ENCODE results near the genes PRRT1B and TTF1.

- PRO-cap: no peak
These were observed 35.0 kb upstream of the POMT1 start for GRCh38 chr9:131467448-131468346.

GRCh38 chr9:131496076-131497108, 6.3 kb upstream of the POMT1 start:
- PRO-cap: no peak

- PRO-cap: bidirectional peak, plus-strand start at chr9:131545520, minus-strand start at chr9:131545456
These were observed at the start of gene PRRT1B for GRCh38 chr9:131545147-131545887. PRRT1B (plus strand) TSS chr9:131545523.

DNA sequence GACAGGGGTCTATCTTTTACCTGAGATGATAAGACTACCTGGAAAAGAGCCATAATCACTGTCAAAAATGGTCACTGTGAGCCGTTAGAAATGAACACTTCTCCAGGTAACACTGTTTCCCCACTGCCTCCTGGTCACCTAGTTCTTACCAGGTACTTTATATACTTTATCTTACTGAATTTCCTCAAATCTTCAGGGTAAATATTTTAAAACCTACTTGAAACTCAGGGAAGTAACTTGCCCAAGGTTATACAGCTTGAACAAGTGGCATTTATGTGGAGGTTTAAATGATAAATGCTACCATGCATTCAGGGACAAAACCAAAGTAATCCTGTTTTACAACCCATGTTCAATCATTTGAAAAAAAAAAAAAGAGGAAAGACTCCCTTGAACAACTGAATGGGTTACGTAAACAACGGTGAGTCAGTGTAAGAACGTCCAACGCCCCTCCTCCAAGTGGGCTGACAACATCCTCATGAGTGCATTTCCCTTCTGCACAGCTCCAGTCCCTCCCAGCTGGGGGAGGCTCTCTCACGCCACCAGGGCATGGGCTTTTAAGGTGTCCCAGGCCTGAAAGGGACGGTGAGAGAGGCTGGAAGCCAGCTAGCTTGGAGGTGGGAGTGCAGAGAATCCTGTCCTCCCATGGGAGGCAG, 89.9 kb downstream of the PRRT1B start:
- PRO-cap: bidirectional peak, plus-strand start at position 582 of the sequence, minus-strand start at position 359 of the sequence

DNA sequence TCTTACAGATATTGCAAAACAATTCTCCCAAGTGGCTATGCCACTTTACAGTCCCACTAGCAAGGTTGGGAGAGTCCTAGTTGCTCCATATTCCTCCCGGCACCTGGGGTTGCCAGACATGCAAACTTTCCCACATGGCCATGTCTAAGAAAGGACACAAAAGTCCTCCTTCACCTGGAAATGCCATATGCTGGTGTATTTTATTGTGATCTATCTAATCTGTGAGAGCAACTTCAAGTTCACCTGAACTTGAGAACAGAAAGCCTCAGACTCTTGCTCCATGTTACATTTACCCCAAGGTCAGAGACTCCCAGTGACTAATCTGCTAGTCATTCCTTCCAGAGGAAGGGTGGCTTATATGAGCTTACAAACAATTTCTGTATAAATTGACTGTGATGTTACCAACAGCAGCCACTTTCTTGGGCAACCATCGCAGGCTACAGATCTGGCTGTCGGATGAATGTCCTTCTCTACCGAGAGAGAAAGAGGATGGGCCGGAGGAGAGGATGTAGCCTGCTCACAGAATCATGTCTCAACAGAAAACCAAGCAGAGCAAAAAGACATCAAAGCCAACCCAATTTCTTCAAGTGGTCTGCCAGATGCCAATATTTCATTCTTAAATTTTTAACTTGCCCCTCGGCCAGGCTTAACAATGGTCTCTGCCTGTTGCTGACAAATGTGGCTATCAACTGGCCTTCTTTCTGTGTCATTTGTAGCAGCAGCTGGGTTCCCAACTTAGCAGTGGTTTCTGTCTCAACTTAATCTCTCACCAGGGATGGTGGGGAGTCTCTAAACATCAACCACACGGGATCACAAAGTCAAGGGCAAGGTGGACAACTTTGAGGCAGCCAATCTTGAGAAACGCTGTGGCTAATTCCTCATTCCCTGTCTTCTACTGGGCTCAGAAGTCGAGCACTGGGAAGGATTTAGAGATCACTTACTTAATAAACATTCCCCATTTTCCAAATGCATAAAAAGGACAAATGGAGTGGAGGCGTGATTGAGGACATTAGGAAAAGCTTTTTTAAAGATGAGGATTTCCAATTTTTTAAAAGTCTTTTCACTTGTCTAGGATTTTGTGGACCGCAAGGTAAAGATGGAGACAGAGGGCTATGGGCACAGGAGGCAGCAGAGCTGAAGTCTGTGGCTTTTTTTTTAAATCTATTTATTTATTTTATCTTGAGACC, 81.3 kb downstream of the RAPGEF1 start:
- PRO-cap: no peak

DNA sequence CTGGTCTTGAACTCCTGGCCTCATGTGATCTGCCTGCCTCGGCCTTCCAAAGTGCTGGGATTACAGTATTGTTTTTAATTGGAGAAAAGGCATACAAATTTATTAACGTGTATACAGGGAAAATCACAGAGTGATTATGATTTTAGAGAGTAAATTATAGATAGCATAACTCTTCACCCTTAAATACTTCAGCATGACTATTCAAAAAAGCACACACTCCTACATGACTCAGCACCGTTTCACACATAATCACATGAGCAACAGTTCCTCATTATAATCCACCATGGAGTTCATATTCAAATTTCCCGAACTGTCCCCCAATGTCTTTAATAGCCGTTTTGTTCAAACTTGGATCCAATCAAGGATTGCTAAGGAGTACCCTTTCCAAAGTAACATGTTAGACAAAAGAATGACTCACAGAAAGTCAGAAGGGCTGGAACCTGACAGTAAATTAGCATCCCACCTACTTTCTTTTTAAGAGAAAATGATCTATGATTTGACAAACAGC, 32.2 kb downstream of the RAPGEF1 start:
- PRO-cap: no peak

- PRO-cap: no peak
These were observed 99.8 kb upstream of the RAPGEF1 start for GRCh38 chr9:131839684-131840084.

DNA sequence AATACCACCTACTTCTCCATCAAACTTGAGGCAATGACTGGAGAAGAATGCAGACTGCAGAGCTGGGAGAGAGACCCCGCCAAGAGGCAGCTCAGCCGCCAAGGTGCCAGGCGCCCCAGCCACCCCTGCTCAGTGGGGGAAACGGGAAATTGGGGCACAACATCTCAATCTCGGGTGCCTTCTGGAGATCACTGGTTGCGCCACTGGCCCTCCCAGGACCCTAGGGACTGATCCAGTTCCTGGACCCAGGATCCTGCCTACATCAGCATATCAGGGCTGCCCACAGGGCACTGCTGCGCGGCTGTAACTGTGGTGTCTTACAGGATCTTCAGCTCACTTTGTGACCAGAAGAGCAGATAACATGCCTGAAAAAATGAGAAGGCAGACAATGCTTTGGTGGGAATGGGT, 135.1 kb upstream of the RAPGEF1 start:
- PRO-cap: no peak

DNA sequence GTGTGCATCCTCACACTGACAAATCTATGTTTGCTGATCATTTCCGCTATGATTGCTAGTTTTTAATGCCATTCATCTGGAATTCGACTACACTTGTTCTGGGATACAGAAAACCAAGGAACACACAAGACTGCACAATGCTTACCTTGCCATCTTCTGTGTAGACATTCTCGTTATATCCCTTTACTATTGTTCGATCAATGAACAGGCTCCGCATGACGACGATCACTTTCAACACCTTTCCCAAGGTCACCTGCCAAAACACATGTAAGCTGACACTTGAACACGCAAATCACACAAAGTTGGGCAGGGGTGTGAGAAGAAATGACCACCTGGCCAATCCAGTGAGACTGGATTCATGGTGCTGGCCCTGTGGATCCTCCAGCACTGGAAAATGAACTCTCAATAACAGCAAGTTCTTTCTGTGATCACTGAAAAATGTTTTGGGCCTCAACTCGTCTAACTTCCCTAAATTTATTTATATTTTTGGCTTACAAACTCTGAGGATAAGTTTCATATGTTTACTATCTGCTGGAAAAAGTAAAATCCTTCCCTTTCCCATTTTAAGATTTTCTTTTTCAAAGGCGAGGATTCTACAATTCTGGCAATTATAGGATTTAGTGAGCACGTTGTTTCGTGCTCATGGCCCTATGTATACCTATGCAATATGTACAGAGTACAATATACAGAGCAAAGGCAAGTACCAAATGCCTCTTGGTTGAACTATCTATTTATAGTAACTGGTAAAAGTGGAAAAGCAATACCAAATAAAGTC, 154.1 kb upstream of the RAPGEF1 start:
- PRO-cap: no peak

GRCh38 chr9:132272483-132272960, 82.3 kb downstream of the SETX start:
- PRO-cap: no peak

DNA sequence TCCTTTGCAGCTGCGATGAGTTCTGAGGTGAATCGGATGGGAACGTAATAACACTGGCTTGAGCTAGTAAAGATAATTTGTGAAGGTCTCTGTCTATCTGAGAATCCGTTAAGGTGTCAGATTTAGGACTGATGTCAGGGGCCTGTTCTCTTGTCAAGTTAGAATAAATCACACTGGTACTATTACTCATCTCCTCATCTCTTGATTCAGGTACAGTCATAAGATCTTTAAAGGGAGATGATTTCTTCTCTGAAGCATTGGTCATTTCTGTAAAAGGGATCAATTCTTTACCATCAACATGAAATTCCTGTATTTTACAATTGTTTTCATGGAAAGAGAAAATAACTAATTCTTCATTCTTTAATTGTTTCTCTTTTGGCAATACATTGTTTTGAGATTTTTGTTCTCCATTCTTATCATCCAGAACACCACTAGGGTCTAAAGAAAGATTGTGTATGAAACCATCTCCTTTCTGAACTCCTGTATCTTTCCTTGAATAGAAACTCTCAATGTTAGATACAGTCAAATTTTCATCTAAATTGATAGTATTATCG, 26.1 kb downstream of the SETX start:
- PRO-cap: no peak

DNA sequence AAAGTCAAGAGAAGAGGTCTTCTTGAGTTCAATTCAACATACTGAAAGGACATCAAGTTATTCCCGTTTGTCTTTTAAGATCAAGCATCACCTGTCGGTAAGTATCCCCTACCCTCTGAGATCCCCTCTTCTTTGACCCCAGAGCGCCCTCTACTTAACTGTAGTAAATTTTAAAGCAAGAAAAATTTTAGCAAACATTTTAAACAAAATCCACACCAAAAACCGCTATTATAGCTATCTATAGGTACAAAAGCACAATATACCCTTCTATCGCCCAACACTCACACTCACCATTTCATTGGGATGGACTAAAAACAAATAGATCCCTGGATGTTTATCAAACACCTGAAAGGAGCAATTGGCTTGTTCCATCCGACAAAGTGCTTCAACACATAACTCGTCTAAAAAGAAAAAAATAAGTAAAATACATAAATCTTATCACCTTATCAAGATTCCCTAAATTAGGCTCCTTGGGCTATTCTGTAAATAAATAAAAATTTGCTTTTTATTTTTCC, 12.3 kb downstream of the SETX start:
- PRO-cap: no peak

GRCh38 chr9:132353069-132354223, 1.3 kb downstream of the SETX start:
- PRO-cap: no peak

DNA sequence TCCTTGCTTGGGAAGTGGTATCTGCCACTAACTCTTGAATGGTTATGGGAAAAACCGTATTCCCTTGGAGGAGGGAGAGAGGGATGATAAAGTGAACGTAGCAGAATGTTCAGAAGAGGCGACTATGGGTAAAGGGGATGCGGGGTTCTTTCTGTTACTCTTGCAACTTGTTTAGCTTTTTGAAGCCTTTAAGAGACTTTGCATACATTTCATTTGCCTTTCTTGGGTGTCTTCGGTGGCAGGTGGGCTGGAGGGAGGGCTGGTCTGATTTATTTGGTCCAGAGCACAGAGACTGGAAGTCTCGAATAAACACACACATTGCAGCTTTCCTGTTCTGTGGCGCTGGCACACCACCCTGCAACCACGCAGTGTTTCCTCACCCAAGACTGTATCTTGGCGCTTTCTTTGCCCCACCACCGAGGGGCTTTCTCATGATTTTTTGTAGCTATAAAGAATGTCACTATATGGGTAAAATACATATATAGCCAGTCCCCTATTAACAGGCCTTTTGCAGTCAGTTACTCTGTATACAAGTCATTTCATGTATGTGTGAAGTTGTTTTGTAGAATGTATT, 23.1 kb downstream of the TTF1 start:
- PRO-cap: no peak

DNA sequence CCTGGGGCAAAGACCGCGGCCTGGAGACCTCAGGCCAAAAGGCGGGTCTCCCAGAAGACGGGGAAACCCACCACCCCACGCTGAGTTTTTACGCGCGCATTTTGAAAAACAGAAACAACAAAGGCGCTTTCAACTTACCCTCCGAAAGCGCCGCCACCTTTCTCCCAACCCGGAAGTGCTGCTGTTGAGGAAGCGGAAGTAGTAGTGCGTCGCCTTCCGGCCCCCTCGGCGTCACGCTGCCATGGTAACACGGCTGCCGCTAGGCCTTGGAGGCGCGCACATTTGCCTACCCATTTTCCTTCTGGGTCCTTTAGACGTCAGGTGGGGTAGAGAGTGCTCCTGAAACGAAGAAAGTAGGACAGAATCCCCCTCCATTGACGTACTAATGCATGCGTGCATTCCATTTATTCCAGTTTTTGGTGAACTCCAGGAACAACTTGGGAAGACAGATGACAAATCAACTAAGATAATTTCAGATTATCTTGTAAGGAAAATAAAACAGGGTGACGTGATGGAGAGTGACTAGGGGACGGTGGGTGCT, at the start of gene TTF1:
TTF1 (minus strand) TSS at position 189 of the 541 bp plus-strand sequence.
- PRO-cap: bidirectional peak, plus-strand start at position 222 of the sequence, minus-strand start at position 177 of the sequence

GRCh38 chr9:132408506-132408989, 1.5 kb upstream of the CFAP77 start:
- PRO-cap: no peak

DNA sequence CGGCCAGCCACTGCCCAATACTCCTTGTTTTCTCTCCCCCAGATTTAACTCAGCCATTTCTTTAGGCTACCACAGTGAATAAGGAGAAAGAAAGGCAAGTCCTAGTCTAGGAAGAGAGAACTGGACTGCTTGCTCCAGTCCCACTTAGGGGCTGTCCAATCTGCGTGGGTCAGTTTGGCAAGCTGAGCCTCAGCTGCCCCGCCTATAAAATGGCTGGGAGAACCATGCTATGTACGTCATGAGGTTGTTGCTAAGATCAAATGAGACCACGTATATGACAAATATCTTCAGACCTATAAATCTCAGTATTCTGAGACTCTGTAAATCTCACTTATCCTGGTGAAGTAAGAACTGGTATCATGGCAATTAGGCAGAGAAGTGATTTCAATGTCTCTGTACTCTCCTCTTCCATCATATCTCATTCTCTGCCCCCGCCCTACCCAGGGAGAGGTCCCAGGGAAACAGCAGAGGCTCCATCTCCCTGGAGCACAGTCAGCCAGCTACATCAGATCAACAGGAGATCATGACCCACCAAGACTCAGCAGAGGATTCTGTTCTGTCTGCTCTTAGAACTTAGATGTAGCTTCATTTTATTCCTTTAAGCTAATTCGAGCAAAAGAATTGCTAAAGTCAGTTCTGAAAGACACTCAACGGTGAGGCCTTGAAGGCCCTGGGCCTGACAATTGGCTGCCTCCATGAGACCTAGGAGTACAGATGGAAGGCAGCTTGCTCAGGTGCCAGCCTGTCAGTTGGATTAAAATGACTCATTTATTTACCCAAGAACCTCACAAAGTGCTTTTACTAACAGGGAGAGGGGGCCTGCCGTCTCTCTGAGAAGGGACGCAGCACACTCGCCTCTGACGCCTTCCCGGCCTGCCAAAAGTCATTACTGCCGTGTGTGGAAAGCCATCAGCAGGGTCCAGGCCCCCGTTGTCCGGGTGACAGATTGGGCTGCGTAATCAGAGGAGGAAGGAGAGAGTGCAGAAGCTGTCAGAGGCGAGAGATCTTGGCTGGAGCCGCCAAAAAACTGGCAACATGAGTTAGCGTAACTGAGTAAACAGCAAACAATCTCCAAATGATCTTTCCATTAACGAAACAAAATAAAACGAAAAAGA, 32.7 kb downstream of the DDX31 start:
- PRO-cap: no peak

GRCh38 chr9:132679289-132679742, 9.1 kb downstream of the GTF3C4 start:
- PRO-cap: no peak

GRCh38 chr9:132794090-132794530, 84.0 kb downstream of the AK8 start:
- PRO-cap: no peak

- PRO-cap: no peak
These were observed 57.4 kb downstream of the AK8 start for GRCh38 chr9:132820612-132821163.